NB4 (cell line): ENCODE results near the genes MBP and CTDP1.

DNA sequence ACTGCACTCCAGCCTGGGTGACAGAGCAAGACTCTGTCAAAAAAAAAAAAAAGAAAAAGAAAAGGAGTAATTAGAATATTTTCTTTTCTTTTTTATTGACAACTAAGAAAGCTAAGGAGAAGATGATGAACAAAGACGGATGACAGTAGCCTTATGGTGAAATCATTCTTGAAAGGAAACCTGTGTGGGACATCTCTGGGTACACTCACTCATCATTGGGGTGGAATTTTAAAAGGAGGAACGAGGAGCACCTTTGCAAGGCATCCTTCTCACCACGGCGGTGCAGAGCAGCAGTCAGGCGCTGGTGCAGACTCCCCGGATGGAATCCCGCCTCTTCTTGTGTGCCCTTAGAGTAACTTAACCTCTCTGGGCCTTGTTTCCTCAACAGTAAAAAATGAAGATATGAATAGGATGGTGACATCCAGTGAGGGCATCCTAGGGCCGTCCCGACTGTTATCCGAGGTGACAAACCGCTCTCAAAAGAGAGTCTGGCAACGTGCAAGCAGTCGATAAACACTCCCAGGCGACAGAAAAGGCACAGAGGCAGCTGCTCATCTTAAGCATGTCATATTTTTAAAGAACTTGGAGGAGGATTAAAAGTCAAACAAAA, 2.5 kb downstream of the MBP start:
- RRBS, result no CpG with 5 or more reads among the region's 14 CpGs

DNA sequence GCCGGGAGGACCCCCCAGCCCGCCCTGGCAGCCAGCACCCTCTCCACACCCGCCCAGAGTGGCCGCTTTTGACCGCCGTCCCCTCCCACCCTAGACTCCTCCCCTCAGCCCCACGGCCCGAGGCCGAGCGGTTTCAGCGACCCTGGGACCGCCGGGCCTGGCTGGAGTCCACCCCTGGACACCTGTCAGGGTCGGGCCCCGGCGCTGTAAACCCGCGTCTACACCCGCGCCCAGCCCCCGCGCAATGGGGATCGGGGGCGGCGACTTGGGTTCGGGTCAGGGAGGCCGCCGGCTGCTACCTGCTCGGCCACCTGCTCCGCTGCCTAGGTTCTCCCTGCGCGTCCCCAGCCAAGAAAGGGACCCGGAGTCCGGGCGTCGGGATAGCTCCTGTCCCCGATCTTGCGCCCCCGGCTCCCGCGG, 515 bp downstream of the MBP start:
- RRBS, result under 1% methylated on average over 18 of the region's 41 CpGs

DNA sequence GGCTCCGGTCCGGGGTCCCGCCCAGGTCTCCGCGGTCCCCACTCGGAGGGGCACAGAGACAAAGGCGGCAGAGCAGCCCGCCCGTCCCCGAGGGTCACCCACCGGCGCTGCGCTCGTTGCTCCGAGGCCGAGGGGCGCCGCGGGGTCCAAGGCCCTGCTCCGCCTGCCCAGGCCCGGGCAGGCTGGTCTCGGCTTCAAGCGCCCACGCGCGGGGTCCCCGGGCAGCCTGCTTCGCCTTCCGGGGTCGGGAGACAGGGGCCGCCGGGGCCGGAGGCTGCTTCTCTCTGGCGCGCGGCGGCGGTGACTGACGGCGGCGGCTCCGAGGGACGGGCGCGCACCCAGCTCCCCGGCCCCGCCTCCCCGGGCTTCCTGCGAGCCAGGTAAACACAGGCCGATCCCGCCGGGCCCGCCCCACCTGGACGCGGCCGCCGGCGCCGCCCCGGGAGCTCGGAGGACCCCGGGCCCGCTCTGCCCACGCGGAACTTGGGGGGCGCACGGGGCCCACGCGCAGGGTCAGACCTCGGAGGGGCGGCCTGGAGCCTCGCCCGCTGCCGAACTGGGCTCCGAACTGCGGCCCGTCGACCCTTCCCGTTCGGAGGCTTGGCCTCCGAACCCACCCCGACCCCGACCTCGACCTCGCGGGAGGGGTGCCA, at the start of gene MBP:
TSS of gene MBP (minus strand) at position 306 of the 653 bp plus-strand sequence.
- RRBS, result under 1% methylated on average over 40 of the region's 86 CpGs

- RRBS, result no CpG with 5 or more reads among the region's 19 CpGs
These were observed 33.1 kb upstream of the MBP start for GRCh38 chr18:77165564-77166208.

GRCh38 chr18:77365838-77366630, 116.4 kb downstream of the GALR1 start:
- RRBS, result no CpG with 5 or more reads among the region's 12 CpGs

GRCh38 chr18:77421133-77422196, 171.8 kb downstream of the GALR1 start:
- RRBS, result no CpG with 5 or more reads among the region's 40 CpGs

- RRBS, result 2% methylated on average over 27 of the region's 57 CpGs
These were observed 650.4 kb downstream of the GALR1 start for GRCh38 chr18:77899935-77900557.

GRCh38 chr18:78546396-78546831, 433.2 kb upstream of the SALL3 start:
- RRBS, result 91% methylated on average over 4 of the region's 9 CpGs

DNA sequence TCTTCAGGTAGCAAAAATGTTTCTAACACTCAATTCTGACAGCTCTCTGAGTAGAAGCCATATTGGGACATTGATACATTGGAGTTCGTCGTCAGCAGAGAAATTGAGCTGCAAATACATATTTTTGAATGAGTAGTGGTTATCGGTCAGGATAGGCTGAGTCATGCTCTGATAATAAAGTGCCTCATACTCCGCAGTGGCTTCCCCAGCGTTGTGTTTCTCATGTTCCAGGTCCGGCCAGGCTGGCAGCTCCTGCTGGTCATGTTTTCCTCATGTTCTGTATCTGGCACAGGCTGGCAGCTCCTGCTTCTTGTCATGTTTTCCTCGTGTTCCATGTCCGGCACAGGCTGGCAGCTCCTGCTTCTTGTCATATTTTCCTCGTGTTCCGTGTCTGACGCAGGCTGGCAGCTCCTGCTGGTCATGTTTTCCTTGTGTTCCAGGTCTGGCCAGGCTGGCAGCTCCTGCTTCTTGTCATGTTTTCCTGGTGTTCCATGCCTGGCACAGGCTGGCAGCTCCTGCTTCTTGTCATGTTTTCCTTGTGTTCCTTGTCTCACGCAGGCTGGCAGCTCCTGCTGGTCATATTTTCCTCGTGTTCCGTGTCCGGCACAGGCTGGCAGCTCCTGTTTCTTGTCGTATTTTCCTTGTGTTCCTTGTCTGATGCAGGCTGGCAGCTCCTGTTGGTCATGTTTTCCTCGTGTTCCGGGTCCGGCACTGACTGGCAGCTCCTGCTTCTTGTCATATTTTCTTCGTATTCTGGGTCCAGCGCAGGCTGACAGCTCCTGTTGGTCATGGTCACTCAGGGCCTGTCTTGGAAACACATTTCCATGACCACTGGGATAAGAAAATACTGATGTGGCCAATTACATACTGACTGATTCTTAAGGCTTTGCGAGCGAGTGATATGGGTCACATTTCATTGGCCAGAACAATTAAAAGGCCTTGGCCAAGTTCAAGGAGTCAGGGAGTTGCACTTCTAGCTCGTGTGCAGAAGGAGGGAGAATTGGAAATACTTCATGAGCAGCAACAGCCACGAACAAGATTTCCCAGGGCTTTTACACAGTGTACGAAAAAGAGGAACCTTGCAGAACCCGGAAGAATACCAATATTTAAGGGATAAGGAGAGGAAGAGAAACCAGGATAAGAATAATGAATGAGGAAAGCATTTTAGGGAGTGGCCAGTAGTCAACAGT, 149.1 kb downstream of the ATP9B start:
- RRBS, result 96% methylated on average over 2 of the region's 27 CpGs

- RRBS, result no CpG with 5 or more reads among the region's 36 CpGs
These were observed 149.3 kb upstream of the NFATC1 start for GRCh38 chr18:79246196-79247100.

- RRBS, result 49% methylated on average over 24 of the region's 62 CpGs
These were observed 729 bp upstream of the NFATC1 start for GRCh38 chr18:79394818-79395584.

GRCh38 chr18:79438981-79439826, 43.5 kb downstream of the NFATC1 start:
- RRBS, result 40% methylated on average over 6 of the region's 42 CpGs

DNA sequence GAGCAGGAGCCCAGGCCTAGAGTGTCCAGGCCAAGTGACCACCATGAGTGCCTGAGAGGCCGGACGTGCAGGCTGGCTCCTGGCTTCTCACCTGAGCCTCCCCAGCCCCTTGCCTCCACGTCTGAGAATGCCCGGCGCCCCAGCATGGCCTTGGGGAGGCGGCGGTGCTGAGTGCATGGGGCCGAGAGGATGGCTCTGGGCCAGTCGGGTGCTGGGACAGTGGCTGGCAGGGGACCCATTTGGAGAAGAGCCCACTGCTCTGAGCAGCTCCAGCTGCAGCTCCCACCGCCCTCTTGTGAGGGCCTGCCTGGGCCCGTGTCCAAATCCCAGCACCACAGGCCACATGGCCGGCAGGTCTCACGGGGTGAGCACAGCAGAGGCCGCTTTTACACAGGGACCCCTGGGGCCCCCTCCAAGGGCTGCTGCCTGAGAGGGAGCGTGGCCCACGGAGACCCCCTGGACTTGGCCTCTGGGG, 102.7 kb upstream of the CTDP1 start:
- RRBS, result 90% methylated on average over 2 of the region's 16 CpGs

DNA sequence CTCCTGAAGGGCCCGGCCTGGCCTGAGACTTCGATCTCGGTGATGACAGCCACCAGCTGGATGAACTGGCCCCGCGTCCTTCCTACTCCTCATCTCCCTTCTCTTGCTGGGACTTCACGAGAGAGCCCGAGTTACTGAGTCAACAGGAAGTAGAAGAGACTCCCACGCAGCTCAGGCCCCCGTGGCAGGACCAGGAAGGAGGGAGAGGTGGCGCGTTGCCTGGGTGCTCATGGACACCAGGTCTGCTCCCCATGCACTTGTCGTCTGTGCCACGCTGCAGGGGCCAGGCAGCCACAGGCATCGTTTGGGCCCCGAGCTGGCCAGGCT, 101.8 kb upstream of the CTDP1 start:
- RRBS, result no CpG with 5 or more reads among the region's 15 CpGs

DNA sequence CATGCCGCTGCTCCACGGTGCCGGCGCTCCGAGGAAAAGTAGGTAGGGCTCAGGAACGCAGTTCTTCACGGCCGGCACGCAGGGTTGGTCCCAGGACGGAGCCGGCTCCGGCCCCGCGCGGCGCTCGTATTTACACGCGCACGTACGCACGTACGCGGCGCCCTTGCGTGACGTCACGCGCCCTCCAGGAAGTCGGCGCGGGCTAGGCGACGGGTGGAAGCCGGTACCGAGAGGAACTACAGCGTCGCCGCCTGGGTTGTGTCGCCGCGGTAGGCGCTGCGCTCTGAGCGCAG, at the start of gene CTDP1:
TSS of gene CTDP1 (plus strand) at position 190 of the 293 bp plus-strand sequence.
- RRBS, result under 1% methylated on average over 11 of the region's 45 CpGs

DNA sequence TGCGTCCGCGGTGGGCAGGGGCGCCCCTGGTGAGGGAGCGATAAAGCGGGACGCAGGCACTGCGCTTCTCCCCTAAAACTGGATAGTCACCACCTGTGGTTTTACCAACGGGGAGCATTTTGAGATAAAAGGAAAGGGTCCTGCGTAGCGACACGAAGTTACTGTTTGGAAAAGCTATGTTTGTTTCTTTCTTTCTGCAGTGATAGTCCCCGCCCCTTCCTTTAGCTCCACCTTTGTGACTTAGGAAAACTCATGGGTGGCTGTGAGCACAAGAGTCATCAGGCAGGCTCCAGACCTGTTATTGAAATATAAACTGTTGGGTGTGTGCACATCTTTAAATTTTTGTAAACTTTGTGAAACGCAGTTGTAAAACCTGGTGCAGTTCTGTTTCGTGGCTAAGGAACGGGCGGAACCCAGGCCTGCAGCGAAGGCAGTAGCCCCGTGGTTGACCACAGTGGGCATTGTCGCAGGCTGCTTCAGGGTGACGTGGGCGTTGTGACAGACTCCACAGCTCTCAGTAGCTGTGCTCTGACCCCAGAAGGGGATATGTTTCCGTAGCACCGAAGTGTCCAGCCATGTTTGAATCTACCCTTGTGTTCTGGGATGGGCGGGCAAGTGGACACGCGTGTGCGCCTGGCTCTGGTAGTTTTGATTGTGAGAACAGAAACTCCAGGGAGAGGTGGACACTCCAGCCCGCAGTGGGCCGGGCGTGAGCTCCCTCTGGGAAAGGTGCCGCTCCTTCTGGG, 905 bp downstream of the CTDP1 start:
- RRBS, result no CpG with 5 or more reads among the region's 32 CpGs

DNA sequence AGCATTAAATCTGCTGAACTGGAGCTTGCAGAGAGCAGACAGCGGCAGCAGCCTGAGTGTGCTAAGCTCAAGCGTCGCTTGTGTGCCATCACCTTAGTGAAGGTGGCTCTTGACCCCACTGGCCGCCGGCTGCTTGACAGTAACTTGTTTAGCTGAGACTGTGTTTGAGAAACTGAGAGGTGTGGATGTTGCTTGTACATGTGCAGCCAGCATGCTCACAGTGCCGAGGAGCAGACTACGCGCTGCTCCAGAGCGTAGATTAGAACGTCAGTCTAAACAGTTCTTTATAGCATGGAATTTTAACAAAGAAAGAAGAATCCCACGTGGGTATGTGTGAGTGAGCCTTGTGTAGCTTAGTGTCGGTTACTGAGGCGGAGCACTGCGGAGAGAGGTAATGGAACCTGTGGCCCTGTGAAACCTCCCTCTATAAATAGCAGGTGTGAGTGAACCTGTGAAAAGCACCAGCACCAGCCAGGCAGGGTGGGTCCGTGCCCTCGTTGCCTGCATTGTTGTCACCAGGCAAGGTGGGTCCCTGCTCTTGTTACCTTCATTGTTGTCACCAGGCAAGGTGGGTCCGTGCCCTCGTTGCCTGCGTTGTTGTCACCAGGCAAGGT, 4.5 kb downstream of the CTDP1 start:
- RRBS, result no CpG with 5 or more reads among the region's 19 CpGs

DNA sequence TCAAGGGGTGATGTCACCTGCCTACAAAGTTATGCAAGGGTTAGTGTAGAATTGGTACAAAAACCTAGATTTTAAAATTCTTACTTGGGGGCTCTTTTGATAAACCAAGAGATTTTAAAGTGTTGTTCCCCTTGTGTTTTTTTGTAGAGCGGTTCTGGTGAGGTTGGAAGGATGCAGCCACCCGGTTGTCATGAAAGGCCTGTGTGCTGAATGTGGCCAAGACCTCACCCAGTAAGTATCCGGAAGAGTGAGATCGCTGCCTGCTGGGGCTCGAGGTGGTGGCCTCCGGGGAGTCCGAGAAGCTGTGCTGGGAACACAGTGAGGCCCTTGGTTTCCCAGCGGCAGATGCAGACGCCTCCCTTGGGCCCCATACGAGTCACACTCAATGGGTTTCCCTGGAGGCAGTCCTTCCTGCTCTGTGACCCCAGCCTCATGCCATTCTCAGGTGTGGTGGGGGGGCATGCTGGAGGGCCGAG, 15.5 kb downstream of the CTDP1 start:
- RRBS, result 83% methylated on average over 4 of the region's 11 CpGs

DNA sequence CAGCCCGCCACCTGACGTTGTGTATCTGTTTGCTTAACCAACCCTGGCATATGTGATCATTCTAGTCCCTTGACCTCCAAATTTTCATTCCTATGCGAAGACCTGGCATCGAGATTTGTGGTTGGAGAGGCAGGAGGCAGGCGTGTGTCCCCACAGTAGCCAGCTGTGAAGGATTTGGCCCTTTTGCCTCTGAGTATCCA, 31.5 kb downstream of the CTDP1 start:
- RRBS, result no CpG with 5 or more reads among the region's 5 CpGs

DNA sequence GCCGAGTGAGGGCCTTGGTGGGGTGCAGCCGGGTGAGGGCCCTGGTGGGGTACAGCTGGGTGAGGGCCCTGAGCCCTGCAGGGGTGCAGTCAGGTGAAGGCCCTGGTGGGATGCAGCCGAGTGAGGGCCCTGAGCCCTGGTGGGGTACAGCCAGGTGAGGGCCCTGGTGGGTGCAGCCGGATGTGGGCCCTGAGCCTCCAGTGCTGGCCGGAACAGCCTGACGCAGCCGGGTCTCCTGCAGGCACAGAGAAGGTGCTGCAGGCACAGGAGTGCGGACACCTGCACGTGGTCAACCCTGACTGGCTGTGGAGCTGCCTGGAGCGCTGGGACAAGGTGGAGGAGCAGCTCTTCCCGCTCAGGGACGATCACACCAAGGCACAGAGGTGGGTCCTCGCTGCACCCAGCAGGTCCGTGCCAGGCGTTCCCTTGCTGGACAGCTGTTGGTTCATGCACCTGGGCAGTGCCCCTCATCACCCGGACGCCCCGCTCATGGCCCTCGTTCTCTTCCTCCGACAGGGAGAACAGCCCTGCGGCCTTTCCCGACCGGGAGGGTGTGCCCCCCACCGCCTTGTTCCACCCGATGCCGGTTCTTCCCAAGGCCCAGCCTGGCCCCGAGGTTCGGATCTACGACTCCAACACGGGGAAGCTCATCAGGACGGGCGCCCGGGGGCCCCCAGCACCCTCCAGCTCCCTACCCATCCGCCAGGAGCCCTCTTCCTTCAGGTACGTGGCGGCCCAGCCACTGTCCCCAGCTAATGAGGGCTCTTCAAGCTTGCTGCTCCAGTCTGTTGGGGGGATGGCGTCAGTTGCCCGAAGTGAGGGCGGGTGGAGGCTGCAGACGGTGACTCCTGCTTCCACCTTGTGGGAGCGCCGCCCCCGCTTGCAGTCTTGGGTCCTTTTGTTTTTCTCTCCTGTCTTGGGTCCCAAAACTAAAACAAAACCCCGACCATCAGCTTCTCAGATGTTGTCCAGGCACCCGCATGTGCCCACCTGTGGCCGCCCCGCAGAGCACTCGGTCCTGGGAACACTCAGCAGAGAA, 38.0 kb downstream of the CTDP1 start:
- RRBS, result 97% methylated on average over 16 of the region's 48 CpGs